Mesenchymal stem cell of adipose (primary cell): ENCODE measurements around the genes CDC42BPA and ARF1.

DNA sequence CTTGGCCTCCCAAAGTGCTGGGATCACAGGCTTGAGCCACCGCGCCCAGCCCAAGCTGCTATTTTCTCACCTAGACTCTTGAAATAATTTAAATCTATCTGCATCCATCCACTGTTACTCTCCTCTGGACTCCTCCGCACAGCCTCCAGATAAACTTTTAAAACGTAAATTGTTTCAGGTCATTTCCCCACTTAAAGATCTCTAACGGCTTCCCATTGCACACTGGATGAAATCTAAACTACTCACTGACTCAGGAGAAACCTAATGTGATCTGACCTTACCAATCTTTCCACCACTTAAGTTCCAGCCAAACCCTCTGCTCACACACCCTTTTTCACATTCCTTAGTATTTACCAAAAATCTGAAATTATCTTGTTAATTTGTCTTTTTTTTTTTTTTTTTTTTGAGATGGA lies 12.1 kb downstream of the H3-3A start:
- CAGE, long polyA plus RNA = no peak

GRCh38 chr1:226132859-226133545 lies 53.5 kb downstream of the ACBD3 start:
- CAGE, long polyA plus RNA = no peak

DNA sequence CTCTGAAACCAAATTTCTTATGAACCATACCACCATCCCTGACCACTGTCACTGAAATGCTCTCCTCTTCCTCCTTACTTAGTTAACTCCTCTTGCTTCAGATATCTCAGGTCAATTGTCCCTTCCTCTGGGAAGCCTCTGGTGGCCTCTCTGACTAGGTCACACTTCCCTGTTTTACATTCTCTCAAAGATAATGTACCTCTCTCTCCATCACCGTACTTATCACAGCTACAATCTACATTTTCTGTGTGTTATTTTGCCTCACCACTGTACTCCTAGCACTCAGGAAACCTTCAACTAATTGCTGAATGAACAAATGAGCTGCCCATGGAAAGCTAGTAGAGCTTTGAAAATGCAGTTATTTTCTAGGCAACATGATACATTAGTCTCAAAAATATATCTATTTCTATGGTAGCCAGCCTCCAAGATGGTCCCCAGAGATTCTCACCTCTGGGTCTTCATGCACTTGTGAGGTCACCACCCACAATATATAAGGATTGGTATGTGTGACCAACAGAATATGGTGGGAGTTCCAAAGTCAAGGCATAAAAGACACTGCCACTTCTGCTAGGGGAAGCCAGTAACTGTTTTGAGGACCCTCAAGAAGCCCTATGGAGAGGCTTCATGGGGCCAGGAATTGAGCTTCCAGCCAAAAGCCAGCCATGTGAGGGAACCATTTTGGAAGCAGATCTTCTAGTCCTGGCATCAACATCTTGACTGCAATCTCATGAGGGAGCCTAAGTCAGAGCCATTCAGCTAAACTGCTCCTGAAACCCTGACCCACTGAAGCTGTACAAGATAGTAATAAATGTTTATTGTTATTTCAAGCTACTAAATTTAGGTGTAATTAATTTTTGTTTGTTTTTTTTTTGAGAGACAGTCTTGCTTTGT lies 32.9 kb downstream of the ACBD3 start:
- CAGE, long polyA plus RNA = no peak

GRCh38 chr1:226309603-226310449 lies 862 bp upstream of the LIN9 start:
- CAGE, long polyA plus RNA = no peak

DNA sequence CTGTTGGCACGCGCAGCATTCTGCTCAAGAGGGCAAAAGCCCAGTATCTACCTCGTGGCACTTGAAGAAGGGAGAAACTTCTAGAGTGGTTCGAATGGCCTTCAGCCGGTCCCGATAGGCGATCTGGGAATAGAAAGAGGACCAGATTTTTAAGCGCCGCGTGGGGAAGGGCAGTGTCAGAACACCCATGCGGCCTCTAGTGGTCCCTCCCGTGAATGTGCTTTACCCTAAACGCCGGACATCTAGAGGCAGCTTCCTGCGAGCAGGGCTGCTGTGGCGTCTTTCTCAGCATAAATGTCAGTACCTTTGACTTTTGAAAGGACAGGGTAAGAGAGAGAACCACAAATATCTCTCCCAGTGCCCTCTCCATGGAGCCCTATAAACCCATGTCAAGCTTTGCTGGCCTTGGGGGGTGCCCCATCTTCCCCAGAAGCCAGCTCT lies 89.1 kb downstream of the STUM start:
- CAGE, long polyA plus RNA = no peak

DNA sequence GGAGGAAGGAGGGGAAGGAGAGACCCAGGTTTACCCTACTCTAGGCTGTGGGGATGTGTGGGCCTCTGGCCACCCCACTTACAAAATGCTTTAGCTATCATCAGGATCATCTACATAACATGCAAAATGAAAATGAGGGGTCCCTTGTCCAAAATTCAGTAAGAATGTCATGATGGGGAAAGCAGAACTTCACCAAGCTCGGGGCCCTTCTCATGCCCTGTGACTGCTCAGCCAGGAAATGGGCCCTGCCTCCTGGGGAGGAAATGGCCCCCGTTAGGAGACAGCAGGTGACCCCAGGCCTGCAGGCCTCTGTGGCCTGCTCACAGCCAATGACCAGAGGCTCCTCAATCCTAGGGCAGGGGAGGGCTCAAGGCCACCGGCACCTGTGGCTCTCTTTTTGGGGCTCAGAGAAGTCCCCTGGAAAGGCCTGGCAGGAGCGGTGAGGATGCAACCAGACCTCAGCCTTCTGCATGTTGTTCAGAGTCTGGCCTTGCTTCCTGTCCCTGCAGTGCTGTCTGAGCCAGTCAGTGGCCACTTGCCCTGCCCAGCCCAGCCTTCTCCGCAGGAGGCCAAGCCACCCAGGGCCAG lies 83.9 kb downstream of the ITPKB start:
- CAGE, long polyA plus RNA = no peak

GRCh38 chr1:226709430-226709949 lies 29.6 kb downstream of the ITPKB start:
- CAGE, long polyA plus RNA = no peak

GRCh38 chr1:226783815-226784657 lies 45.0 kb upstream of the ITPKB start:
- CAGE, long polyA plus RNA = no peak

DNA sequence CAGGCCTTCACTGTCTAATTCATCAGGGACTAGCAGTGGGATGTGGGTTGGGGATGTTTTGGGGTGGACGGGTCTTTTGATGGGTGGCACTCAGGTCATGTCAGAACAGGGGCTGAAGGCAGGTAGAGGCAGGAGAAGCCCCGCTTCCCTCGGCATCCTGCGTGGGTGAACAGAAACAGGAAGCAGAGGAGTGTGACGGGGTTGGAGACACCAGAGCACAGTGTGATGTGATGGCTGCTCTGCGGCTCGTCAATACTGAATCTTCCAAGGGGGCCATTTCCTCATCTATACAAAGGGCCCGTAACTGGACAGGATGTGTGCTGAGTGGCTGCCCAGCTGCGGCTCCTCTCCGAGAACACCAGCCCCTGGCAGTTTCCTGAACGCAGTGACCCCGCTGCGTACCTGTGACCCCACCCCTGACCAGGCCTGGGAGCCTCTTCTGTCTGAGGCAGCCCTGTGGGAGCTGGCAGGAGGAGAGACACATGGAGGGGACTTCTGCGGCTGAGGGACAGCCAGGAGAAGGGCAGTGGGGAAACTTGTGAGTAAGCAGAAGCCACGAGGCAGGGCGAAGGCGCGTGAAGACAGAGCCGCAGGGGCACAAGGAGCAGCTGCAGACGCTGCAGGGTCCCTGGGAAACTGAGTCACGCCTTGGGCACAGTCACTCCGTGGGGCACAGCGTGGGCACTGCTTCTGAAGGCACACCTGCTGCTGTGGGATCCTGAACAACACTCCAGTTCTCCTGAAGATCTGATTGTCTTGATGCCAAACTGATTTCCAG lies 60.0 kb upstream of the ITPKB start:
- CAGE, long polyA plus RNA = no peak

- CAGE, long polyA plus RNA = no peak
Measured at GRCh38 chr1:226973987-226974450, 33.9 kb downstream of the COQ8A start.

DNA sequence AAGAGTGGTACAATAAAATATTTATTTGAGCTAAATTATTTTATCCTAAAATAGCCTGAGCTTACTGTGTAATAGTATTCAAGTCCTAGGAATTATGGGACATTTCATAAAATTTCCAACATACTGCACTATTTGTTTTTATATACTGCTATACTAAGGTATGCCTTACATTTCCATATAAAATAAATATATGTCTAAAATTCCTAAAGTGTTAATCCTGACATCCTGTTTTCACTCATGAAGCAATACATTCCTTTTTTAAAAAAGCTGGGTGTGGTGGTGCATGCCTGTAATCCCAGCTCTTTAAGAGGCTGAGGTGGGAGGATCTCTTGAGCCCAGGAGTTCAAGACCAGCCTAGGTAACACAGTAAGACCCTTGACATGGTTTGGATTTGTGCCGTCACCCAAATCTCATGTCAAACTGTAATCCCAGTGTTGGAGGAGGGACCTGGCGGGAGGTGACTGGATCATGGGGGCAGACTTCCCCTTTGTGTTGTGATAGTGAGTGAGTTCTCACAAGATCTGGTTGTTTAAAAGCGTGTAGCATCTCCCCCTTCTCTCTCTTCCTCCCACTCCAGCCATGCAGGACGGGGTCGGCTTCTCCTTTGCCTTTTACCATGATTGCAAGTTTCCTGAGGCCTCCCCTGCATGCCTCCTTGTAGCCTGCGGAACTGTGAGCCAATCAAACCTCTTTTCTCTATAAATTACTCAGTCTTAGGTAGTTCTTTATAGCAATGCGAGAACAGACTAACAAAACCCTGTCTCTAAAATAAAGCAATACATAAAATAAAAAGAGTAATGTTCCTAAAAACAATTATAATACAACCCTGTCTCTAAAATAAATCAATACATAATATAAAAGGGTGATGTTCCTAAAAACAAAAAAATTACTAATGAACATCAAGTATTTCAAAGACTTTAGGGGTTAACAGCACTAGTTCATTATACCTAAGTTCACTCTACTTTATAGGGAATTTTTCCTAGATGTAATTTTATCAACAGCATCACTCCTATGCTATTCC lies 5.7 kb downstream of the CDC42BPA start:
- CAGE, long polyA plus RNA = no peak

DNA sequence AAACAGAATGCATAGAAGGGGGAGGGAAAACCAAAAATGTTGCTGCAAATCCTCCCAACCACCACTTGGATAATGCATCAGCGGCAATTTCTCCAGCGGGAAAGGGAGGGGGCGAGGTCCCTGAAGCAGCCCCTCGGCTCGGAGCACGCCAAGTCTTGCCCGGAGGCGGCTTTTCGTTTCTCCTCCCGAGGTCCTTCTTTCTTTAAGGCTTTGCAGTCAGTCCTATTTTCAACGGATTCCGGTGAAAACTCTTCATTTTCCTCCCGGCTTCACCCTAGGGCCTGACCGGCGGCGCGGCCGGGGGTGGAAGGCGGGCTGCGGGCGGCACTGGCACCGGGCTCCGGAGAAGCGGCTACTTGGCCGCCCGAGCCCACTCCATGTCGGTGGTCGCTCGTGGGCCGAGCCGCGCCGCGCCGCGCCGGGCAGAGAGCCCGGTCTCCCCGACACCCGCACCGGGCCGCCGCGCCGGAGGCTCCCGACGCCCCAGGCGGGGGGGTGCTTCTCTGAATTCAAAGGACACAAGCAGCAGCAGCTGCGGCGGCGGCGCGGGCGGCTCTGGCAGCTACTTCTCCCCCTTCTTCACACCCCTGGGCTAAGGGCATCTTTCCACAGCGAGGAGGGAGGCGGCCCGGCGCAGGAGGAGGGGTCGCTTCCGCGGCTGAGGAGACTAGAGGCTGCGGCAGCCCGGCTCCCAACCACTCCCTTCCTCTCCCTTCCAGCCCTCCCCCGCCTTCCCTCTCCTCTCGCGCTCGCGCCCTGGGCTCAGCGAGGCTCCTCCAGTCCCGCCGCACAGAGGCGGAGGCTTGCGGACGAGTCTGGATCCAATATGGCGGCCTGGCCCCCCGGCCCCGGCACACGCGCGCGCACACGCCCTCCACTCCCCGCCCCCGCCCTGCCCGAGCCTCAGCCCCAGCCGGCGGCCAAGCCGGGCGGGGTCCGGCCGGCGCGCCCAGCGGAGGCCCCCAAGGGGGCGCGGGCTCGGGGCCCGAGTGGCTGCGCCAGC lies at the start of gene CDC42BPA:
Gene CDC42BPA (minus strand): TSS at position 828 of the 1,003 bp plus-strand sequence.
- CAGE, long polyA plus RNA = no peak

DNA sequence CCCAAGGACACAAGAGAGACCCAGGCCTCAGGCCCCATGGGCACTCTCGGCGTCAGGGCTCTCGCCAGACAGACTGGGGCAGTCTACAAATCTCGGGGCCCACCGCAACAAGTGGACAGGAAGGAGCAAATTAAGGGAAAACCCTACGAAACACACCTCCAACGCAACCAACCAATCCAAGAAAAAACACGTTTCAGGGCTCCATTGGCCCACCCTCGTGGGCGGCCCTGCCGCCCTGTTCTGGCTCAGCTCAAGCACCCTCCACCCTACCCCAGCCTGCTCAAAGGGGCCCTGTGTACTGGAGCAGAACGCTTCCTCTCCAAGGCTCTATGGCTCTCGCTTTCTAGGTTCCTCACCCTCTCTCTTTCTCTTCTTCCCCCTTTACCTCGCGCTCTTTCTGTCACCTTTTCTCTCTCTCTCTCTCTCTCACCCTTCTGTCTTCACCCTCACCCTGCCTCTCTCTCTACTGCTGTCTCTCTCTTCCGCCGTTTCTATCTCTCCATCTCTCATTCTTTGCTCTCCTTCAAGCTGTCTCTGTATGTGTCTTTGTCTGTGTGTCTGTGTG lies 4.4 kb upstream of the ZNF678 start:
- CAGE, long polyA plus RNA = no peak

DNA sequence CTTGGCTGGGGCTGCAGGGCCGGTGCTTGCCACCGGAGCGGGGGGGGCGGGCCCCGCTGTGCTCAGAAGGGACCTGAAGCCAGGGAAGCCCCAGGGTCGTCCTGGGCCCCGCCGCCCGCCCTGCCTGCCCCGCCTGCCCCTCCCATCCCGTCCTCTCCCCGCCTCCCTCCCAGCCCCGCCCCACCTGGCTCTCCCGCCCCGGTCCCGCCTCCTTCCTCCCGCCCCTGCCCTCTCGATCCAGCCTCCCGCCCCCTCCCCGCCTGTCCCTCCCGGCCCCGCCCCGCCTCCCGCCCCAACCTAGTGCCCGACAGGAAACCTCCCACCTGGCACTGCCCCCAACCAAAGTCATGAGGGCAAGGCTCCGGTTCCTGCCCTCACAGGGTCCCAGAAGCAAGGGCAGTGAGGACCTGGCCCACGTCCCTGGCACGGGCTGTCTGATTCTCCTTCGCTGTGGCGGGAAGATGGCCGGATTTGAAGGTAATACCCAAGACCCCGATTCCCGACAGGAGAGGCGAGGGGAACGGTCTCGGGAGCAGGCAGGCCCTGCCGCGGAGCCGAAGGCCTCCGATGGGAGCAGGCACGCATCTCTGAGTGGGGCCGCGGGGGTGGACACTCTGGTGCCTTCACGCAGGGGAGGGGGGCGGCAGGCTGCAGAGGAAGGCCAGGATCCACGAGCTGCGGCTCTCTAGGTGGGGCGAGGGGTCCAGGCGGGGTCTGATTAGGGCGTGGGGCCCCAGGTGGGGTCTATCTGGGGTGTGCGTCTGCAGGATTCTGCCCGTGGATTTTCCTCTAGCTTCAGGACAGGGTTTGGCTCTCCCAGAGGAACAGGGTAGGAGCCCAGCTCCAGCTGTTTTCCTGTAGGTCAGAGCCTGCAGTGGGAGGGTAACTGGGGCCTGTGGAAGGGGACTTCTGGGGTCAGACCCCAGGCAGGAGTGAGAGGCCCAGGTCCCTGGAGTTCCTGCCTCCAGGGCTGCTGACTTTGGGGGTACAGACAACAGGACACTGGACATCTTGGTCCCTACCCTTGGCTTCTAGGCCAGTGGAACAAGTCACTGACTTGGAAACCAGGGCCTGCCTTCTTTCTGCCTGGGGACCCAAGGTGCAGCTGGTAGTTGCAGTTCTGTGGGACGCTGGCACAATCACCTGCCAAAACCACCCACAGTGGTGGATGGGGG lies 6.4 kb downstream of the JMJD4 start:
- CAGE, long polyA plus RNA = no peak

DNA sequence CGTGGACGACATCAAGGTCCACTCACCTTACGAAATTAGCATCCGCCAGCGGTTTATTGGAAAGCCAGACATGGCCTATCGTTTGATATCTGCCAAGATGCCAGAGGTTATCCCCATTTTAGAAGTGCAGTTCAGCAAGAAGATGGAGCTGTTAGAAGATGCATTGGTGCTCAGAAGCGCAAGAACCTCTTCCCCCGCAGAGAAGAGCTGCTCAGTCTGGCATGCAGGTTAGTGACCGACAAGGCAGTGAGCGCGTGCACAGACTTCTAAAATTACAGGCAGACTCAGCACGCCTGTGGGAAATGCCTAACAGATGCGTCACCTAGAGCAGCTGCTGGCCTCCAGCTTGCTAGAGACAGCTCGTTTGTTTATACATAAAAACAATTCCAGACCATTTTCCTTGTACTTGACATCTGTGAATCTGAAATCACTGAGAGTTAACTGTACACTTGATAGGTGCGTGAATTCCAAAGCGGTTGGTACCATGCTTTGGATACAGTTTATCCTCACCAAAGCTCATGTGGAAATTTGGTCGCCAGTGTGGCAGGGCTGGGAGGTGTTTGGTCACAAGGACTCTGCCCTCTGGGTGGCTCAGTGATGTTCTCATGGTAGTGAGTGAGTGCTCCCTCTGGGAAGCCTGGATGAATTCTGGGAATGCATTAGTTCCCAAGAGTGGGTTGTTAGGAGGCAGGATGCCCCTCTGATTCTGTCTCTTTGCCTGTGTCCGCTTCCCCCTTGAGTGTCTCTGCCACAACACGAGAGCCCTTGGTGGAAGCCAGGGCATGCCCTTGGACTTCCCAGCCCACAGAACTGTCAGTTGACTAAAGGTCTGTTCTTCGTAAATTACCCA lies 24.2 kb downstream of the SNAP47 start:
- CAGE, long polyA plus RNA = no peak

- CAGE, long polyA plus RNA = no peak
Measured at GRCh38 chr1:227765865-227766877, 30.9 kb downstream of the SNAP47 start.

DNA sequence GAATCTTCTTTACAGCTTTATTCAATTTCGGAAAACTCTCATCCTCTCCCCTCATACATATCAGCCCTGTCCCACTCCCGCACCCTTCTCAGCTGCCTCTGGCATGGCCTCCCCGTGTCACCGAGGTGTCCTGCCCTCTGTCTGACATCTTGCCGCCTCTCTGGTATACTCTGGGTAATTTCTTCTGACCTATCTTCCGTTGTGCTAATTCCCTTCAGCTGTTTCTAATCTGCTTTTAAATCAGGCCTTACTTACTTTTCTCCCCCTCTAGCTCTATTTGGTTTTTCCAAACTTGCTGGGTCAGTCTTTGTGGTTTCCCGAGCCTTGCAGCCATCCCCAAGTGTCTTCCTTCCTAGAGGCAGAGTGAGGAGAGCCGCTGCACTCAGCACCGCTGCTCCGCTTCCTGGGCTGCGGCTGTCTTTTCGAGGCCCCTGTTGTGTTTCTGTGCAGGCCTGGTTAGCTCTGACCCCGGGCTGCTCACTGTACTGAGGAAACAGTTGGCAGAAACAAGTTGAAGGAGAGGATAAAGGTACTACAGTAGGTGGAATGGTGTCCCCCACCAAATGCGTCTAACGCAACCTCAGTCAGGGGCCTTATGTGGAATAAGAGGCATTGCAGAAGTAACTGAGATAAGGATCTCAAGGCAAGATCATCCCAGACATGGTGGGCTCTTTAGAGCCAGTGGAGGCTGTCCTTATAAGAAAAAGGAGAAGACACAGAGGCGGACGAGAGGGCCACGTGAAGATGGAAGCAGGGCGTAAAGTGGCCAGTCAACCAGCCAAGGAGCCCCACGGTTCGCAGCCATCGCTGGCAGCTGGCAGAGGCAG lies 10.7 kb downstream of the WNT9A start:
- CAGE, long polyA plus RNA = no peak

DNA sequence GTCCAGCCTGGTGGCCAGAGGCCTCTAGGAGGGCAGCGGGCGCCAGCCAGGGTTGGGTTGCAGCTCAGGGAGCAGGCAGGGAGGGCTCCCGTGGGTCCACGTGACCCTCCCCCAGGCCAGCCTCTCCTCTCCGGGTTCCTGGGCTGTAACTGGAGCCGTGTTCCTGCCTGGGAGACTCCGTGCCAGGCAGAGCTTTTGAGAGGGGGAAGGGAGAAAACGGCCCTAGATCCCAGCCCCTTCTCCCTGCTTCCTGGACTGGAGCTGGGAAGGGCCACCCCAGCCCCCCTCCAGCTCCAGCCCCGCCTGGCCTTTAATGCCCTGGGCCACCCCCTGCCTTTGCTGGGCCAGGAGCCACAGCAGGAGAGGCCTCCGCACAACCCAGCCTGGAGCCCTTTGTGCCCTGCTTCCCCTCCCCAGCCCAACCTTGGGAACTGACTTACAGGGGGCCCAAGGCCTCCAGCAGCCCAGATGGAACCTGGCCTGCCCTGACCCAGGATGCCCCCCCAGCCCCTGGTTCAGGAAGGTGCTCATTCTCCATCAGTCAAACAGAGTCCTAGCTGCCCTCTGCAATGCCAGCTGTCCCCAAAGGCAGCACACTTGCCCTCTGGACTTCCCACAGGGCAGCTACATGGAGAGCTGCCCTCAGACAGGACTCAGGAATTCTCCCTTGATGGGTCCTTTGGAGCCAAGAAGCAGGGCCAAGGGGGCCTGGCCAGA lies 2.2 kb downstream of the WNT9A start:
- CAGE, long polyA plus RNA = no peak

DNA sequence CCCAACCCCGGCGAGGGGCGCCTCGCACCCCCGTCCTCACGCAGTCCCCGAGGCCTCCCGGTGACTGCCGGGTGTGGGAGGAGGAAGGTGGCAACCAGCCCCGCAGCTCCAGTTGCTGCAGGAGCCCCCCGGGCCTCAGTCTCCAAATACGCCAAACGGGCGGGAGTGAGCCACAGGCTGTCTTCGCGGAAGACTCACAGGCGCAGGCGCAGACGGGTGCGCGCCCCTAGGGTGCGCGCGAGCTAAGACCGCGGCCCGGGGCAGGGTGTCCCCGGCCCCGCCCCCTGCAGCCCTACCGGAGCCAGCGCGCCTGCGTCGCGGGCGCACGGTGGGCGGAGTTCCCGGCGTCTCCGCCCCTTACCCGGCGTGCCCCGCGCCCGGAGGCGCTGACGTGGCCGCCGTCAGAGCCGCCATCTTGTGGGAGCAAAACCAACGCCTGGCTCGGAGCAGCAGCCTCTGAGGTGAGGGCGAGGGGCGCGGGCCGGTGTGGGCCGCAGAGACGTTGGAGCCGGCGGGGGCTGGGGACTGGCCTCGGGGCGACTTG lies at the start of gene ARF1:
Gene ARF1 (plus strand): TSS at position 404 of the 544 bp plus-strand sequence.
- CAGE, long polyA plus RNA = no peak

DNA sequence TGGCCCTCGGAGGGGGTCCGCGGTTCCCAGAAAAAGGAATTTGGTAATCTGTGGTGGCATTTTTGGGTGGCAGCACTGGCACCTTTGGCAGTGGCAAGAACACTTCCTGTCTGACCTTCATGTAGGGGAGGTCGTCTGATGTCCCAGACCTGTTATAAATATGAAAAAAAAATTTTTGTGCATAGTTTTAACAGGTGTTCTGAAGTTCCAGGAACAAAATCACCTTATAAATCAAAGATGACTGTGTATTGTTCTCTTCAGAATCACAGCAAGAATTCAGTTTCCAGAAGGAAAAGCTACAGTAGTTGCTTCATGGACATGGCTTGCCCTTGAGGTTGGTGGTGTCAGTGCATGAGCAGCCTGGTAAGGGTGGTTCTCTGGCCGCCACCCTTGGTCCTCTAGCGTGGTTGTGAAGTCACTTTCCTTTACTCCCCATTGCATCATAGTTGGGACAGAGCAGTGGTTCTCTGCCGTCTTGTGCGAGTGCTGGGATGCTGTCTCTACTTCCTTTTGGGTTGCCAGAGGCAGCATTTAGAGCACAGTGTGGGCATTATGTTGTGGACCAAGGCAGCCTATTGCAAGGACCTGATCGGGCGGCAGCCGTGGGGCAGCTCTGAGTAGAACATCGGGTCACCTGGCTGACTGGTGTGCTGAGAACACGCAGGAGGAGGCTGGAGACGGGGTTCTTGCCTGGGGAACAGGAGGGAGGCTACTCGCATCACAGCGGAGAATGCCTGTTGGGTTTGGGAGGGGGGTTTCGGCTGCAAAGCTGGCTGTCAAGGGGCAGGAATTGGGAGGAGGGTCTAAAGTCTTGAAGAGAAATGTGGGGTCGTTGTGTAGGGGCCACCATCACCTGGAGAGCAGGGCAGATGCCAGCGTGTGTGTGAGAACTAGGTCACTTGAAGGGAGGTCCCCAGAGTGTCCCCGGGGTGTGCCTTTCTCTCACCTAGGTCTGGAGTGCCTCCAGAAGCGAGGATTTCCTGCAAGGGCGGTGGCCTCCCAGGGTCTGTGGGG lies 6.2 kb downstream of the ARF1 start:
- CAGE, long polyA plus RNA = no peak